ENCODE measurements around the gene BHLHA15.

- PRO-cap, result no peak
Measured at GRCh38 chr7:97116319-97116928, 1.1 kb upstream of the SDHAF3 start.

- PRO-cap, result no peak
Measured at GRCh38 chr7:98120497-98120949, 13.9 kb downstream of the LMTK2 start.

DNA sequence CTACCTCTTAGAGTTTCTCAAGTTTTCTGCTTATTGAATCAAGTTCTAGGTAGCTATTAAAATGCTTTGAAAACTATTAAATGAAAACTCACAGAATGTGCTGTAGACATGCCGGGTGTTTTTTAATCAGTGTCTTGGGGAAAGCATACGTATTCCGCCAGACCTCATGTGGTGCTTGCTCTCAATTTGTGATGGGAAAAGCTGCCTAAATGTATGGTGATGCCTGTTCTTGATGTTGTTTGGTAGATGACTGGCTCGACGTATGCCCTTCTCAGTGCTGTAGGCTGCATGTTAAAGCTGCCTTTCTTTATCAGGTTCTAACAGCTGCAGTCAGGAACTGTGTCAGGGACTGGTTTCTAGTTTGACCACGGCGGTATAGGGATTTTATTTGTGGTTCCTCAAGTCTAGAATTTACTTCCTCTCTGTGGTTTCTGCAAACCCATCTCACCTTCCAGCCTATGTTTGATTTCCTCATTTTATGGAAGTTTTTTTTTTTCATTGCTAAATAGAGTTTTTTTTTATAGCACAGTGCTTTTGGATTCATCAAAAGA lies 26.4 kb downstream of the LMTK2 start:
- PRO-cap, result bidirectional peak, plus-strand start at position 310 of the sequence, minus-strand start at position 264 of the sequence

DNA sequence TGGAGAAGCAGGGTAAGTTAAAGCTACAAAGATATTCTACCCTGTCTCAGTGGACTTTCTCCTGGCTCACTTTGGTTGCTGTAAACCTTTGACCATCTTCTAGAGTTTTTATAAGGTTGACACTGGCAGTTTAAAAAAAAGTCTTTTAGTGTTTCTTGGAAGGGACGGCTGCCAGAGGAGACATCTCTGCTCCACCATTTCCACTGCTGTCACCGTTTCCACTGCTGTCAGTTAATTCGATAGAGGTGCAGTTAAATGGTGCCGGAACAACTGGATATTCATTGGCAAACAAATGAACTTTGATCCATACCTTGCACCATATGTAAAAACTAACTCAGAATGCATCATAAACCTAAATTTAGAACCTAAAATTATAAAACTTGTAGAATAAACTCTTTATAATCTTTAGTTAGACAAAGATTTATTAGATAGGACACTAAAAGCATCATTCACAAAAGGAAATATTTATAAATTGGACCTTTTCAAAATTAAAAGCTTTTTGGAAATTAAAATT lies 42.7 kb downstream of the LMTK2 start:
- PRO-cap, result no peak

DNA sequence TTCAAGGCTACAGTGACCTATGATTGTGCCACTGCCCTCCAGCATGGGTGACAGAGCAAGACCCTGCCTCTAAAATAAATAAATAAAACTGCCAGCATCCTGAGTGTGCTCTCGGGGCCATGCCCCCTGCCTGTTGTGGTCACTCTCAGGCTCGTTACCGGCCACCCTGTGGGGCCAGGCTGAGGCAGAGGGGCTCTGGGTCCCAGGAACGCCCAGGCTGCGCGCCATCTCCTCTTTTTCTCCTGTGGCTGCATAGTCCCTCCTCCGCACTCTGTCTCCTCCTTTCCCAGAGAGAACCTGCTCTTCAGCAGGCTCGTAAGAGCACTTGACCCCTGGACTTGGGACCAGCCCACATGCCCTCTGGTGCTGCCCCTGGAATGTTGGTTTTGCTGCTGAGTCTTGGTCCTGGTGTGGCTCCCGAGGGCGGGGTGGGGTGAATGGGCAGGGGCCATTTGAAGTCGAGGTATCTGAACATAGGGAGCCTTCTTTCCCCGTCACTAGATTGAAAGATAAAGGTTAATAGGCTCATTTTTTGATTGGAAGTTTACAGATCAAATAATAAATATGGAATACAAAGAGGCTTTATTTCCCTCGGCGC lies 6.6 kb upstream of the BHLHA15 start:
- PRO-cap, result no peak

DNA sequence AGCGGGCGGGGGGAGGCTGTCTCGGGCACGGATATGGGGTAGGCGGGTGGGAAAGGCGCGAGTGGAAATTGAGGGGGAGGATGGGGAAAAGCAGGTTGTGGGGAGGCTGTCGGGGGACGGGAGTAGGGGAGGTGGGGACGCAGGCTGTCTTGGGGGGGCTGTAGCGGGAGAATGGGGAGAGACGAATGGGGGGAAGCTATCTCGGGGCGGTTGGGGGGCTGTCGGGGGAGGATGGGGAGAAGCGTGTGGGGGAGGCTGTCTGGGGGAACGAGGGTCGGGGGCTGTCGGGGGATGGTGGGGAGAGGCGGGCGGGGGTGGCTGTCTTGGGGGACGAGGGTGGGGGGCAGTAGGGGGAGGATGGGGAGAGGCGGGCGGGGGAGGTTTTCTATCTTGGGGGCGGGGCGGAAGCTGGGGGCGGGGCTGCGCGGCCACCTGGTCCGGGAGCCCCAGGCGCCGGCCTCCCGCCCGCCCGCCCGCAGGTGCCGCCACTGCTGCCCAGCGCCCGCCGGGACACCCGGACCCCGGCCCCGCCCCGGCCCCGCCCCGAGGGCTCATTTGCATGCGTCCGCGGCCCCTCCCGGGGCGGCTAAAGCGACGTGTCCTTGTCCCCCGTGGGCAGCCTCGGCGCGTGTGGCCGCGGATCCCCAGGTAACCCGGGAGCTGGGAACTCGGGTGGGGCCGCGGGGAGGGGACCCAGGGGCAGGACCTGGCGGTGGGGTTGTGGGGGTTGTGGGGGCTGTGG lies at the start of gene BHLHA15:
TSS of gene BHLHA15 (plus strand) at position 589 of the 742 bp plus-strand sequence.
- PRO-cap, result no peak

DNA sequence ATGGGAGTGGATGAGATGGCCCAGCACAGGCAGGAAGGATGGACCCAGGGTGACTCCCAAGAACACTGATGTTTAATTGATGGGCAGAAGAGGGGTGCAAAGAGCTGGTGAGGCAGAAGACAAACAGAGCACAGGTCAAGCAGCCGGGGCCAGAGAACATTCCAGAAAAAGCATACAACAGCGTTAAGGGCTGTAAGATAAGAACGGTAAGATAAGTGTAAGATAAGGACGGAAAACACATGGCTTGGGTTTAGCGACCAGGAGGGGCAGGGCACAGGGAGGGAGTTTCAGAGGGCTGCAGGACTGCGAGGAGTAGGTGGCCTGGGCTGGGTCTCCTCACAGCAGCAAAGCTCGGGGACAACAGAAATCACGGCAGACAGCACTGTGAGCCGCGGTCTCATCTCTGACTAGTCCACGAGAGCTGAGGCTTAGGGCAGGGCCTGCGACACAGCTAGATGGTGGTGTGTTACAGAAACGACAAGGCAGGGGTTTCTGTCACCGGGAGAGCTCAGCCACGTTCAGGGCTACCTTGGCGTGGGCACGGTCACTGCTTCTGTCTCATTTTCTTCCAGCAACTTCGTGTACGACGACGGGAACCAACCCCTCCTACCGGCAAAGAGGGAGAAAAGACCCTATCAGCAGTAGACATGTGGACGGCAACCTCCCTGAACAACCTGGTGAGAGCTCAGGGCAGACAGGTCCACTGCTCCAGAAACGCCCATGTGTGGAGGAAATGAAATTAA lies 24.6 kb downstream of the BRI3 start:
- PRO-cap, result no peak

DNA sequence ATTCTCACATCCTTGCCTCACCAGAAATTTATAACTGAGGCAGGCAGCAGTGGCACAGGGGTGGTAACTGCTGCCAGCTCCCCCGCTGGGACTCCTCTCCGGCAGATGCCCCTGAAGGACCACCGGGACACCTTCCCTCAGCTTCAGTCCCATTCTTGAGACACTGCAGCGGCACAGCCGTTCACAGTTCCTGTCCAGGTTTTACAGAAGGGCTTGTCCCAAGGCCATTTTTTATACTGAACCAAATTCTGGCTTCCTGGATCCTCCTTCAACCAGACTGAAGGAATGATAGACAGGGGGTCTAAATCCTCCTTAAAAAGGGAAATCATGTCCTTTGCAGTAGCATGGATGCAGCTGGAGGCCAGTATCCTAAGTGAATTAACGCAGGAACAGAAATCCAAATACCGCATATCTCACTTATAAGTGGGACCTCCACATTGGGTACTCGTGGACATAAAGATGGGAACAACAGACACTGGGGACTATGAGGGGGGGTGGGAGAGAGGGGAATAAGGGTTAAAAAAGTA lies 54.2 kb downstream of the BRI3 start:
- PRO-cap, result no peak

DNA sequence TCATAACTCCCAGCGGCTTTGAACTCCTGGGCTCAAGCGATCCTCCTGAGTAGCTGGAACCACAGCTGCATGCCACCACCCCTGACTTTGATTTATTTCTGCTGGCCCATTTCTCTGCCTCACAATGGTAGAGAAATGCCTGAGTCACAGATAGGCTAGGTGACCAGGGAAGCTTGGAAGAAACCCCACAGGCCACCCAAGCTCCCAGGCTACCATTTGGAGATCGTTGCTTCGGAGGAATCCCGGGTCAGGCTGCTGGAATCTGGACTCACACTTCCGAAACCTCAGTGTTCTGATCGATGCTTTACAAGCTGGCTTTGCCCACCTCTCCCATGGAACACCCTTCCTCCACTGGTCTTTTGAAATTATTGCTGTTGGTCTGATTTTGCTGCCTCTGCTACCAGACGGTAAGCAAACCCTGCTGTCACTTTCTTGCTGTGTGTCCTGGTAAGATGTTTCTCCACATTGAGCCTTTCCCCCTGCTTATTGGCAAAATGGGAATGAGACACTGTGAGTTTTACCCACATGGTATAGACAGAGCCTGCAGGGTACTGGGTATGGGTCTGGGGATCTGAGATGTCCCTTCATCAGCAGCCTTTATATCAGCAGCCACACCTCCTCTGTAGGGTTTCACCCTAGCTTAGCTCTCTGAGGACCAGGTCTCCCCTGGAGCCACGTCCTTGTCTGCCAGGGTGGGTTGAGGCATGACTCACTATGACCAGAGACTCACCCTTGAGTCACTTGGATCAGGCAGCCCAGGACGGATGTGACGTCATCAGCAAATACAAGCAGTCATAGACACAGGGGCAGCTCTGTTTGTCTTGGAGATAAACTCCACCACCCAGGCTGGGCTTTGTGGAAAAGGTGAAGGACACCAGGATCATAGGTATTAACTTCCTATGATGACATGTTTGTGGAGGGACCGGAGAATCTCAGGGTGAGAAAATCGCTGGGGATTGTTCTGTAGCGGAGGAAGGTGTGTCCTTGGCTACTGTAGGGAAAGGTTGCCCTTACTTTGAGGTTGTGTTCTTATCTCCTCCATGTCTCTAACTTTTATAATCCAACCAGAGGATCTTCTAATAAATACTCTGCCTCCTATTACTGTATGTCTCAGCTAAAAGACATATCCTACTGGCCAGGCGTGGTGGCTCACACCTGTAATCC lies 17.8 kb upstream of the BAIAP2L1 start:
- PRO-cap, result no peak

GRCh38 chr7:98514569-98515162 lies 102.4 kb upstream of the NPTX2 start:
- PRO-cap, result no peak

GRCh38 chr7:98826699-98827204 lies 43.1 kb downstream of the TMEM130 start:
- PRO-cap, result no peak

DNA sequence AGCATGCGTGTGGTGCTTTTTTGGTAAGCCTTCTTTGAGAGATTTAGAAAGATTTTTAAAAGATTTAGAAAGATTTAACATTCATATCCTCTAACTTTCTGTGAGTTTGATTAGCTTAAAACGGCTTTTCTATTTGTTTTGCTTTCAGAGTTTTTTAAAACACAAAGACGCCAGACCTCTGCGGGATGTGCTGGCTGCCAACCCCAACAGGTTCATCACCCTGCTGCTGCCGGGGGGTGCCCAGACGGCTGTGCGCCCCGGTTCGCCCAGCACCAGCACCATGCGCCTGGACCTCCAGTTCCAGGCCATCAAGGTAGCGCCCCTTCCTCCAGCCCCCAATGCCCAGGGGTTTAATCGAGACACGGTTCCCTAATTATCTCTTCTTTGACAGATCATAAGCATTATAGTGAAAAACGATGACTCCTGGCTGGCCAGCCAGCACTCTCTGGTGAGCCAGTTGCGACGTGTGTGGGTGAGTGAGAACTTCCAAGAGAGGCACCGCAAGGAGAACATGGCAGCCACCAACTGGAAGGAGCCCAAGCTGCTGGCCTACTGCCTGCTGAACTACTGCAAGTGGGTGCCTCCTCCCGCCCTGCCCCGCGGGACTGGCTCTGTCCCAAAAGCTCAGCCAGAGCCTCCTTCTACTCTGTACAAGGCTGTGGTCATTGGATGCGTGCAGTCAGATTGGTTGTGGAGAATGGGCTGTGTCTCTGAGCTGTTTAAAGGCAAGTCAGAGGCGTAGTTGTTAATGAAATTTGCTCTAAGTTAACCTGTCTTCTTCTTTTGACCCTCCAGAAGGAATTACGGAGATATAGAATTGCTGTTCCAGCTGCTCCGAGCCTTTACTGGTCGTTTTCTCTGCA lies 71.2 kb downstream of the TRRAP start:
- PRO-cap, result no peak

DNA sequence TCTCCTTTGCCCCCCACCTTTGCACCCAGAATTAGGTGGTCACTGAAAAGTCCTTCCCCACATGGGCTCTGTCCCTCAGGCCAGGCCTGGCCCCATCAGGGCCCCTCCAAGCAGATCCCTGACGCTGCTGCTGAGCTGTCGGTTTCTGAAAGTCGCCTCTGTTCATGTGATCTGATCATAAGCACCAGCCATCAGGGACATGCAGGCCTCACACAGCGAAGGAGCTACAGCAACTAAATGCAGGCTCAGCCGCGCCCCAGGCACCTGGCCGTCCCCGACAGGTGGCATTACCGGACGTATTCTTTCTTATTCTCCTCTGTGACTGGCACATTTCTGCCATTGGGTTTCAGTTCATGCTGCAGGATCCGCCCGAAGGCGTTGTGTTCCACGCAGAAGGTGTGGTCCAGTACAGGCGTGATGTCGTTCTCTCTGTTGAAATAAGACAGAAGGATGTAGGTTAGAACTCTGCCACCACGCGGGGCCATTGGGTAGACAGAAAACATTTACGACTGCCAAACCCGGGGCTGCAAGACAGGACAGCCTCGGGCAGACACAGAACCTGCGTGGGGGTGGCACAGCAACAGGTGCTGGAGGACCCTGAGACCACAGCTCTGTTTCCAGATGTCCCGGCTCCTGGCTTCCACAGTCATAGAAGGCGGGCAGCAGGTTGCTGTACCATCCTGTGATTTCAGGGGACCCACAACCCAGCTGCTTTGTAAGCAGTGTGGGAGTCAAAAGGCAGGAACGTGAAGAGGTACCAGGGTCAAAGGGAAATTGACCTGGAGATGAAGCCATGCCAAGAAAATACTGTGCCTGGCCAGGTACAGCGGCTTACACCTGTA lies 105.6 kb downstream of the SMURF1 start:
- PRO-cap, result no peak

DNA sequence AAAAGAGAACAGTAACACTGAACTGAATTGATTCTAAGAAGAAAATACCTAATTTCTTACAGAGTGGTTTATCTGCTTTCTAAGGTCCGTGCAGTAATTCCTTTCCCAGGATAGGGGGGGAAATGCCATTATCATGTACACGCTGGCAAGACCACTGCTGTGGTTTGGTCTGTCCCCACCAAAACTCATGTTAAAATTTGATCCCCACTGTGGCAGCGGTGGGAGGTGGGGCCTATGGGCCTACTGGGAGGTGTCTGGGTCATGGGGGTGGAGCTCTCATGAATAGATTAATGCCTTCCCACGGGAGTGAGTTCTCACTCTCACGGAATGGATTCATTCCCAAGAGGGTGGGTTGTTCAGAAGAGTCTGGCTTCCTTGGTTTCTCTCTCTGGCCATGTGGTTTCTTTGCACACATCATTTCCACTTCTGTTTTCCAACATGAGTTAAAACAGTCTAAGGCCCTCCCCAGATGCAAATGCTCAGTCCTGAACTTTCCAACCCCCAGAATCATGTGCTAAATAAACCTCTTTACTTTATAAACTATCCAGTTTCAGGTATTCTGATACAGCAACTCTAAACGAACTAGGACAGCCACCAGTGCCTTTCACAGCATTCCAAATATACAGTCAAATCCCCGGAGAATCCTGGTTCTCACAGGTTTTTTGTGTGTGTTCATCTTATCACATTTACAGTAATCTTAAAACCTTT lies 44.4 kb downstream of the SMURF1 start:
- PRO-cap, result no peak

GRCh38 chr7:99106308-99107245 lies 37.3 kb downstream of the SMURF1 start:
- PRO-cap, result no peak

DNA sequence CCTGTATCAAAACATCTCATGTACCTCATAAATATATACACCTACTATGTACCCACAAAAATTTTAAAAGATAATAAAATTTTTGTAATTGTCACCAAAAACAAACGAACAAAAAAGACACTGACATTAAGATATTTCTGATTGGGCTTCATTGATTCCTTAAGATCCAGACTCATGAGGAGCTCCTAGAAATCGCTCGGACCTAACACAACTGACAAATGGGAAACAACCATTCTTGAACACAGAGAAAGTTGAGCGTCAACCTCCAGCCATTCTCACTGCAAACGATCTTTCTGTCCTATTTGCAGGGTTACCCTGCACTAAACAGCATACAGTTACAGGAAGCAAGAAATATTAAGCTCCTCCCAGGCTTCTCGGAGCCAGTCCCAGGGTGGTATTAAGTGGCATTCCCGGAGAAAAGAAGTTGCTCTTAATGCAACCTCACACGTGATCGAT lies 36.5 kb downstream of the SMURF1 start:
- PRO-cap, result no peak

DNA sequence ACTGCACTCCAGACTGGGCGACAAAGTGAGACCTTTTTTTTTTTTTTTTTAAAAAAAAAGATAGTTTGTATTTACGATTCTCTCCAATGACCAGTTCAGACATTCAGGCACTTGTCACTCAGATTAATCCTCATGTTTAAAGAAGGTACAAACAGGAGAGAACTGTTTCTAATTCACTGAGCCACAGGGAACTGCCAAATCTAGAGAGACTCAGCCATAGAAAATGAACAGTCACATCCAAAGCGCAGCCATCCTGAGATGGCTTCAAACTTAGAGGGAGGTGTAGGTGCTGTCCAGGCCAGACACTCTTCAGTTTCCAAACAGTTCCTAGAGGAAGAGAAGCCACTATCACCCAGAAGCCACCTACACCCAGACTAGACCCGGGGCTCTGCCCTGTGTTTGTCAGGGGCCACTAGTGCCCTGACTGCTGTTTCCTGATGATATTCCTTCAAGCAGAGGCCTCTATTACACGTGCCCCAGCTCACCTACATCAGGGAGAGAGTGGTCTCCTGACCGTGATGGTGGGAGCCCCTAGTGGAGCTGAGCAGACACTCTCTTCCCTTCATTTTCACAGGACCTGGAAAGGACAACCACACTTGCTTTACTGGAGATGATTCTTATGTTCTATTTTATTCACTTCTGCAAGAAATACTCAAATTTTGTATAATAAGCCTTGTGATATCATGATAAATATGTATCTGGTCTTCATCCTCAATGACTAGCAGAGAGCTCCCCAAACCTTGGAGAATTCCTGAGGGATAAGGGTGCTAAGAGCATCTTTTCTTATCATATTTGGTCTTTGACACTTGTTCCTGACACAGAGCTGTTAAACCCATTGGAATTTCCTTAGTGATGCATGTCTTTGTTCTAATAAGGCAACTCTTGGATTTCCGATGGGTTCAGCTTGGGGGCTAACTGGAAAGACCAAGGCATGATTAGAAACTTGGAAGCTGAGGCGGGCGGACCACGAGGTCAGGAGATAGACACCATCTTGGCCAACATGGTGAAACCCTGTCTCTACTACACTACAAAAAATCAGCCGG lies 9.2 kb downstream of the ZNF394 start:
- PRO-cap, result no peak

- PRO-cap, result no peak
Measured at GRCh38 chr7:99572340-99572905, 14.0 kb downstream of the ZNF655 start.

GRCh38 chr7:99652328-99653002 lies 27.3 kb downstream of the CYP3A5 start:
- PRO-cap, result no peak

DNA sequence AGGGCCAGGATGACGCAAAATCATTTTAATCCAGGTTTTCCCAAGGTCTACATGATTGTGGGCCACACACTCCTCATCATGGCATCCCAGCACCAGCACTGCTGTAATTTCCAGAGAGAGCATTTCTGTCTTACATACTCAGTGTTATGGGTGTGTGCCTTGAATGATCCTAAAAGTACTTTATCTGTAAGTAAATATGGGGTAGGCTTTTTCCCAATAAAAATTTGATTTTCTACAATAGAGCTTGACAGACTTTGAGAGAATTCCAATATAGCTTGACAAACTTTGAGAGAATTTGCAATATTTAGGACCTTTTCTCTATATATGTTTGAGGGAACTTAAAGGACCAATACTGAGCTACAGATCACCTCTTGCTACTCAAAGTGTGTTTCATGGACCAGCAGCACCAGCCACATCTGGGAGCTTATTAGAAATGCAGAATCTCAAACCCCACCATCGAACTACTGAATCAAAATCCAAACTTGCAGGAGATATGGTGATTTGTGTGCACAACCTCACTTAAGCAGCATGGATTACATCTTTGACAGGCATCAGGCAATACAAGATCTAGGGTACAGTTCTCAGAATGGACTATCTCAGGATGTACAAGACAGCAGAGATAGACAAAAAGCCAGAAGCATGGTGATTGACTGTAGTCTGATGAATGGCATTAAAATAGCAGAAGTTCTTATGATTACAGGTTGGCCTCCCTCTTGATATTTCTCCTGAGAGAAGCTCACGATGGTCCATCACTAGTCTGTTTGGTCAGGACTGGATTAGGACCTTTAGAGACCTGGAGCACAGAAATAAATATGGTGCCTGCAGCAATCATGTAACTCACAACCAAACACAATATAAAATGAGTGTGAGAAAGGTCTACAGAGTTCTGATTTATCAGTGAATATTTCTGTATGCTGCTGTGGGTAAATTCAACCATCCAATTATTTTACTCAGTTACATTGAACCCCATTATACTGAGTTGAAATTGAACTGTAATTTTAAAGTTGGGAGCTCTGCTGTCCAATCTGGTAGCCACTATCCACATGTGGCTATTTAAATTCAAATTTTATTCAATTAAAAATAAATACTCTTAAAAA lies 18.6 kb downstream of the CYP3A5 start:
- PRO-cap, result no peak